ENCODE measurements around a stretch of chr1.

DNA sequence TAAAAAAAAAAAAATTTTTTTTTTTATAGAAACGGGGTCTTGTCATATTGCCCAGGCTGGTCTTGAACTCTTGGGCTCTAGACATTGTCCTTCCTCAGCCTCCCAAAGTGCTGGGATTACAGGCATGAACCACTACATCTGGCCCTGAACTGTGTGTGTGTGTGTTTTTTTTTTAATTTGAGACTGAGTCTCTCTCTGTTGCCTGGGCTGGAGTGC is 15.9 kb downstream of the EPB41 start:
- RRBS: no CpG with 5 or more reads among the region's 1 CpG

GRCh38 chr1:28982377-28982757 is 68.0 kb downstream of the EPB41 start:
- RRBS: no CpG with 5 or more reads among the region's 7 CpGs

DNA sequence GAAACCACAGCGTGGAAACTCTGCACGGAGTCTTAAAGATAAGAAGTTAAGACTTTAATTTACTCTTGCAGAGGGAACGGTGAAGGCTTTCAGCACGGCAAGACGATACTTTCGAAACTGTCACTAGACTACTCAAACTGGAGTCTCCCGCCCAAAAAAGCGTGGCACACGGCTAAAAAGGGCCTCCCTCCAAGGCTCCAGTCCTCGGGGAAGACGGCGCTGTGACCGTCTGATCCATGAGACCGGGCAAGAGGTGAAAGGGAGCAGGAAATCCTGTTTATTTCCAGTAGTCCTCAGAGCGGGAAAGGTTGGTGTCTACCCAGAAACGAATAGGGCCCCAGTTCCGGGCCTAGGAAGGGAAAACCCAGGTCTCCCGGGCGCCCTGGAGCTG is 731 bp downstream of the SRSF4 start:
- RRBS: 5% methylated on average over 3 of the region's 19 CpGs

DNA sequence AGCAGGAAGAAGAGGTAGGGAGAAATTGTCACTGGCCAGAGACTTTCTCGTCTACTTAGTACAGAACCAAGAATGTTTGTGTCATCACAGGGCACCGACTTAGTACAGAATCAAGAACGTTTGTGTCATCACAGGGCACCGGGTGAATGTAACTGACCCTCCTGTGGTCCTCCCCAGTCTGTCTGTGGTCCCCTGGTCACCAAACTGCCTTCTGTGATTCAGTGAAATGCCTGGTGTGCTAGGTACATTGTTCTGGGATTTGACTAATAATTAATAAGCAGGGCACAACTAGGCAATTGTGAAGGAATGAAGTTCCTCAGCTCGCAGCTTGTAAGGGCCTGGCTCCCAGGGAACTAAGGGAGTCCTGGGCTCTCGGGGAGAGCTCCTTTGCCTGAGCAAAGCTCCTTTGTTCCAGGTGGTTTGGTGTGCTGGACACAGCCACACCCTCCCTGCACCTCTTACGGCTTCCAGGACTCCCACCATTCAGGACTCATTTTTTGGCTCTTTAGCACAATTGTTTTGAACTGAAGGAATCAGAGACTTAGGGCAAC is 7.2 kb downstream of the MECR start:
- RRBS: no CpG with 5 or more reads among the region's 7 CpGs

DNA sequence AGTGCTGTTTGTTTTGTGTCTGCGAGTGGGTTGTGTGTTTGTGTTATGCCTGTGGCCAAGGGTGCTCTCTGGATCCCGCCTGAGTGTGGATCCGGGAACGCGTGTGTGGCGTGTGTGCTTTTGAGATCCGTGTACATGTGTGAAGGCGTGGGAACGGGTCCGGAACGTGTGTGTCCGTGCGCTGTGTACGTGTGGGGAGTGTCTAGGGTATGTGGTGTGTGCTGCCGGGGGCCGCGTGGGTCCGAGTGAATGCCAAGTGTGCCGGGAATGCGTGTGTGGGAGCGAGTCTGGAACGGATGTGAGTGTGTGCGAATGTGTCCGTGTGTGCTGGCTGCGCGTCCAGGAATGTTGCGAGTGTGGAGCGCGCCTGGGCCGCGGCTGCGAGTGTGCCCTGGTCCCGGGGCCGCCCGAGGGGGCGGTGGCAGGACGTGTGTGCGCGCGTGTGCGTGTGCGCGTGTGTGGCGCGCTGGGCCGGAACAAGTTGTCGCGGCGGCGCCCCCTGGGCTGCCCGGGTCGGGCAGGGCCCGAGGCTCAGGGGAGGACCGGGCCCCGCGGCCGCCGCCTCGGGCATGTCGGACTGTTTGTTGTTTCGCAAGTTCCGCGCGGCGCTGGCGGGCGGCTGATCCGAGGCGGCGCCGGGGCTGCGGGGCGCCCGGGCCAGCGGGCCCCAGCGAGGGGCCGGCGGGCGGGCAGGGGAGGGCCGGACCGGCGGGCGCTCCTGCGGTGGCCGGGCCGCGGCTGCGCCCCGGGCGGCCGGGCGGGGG is 983 bp downstream of the PTPRU start:
- RRBS: 3% methylated on average over 51 of the region's 92 CpGs

- RRBS: no CpG with 5 or more reads among the region's 4 CpGs
These were observed 717.4 kb downstream of the MATN1 start for GRCh38 chr1:30005866-30006527.

DNA sequence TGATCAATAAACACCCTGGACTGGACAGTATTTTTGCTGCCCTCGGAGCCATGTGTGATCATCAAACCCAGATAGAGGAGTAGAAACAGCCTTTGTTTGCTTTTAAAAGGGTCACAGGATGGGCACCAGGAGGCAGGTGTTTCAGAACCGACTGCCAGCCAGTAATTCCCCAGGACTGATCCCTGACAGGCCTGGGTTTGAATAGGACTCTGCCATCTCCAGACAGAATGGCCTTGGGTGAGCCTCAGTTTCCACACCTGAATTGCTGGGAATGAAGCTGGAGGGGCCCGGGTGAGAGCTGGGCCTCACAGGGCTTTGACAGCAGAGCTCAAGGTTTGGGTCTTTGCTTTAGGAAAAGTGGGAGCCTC is 532.6 kb downstream of the MATN1 start:
- RRBS: no CpG with 5 or more reads among the region's 3 CpGs

GRCh38 chr1:30295811-30296163 is 427.6 kb downstream of the MATN1 start:
- RRBS: no CpG with 5 or more reads among the region's 2 CpGs

DNA sequence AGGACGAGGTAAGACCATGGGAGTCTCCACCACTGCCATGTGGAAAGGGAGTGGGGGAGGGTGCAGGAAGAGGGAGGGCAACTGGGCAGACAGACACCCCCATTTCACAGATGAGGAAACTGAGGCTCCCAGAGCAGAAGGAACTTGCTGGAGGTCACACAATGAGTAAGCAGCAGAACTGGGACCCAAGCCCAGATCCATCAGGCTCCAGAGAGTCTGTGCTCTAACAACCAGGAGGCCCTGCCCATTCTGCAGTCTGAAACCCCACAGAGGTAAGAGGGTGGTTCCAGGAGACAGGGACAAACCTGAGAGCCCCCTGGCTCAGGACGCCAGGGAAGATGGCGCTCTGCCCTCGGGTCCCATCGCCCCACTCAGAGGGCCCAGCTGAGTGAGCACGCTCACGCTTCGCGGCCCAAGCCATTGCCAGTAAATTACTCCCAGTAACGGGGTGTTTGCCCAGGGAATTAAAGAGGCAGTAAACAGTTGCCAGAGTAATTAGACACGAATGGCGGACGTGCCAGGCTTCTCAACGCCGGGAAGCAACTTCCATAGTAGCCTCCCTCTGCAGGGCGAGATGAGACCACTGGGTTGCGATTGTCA is 59.1 kb downstream of the MATN1 start:
- RRBS: no CpG with 5 or more reads among the region's 17 CpGs

- RRBS: no CpG with 5 or more reads among the region's 21 CpGs
These were observed 2.3 kb upstream of the MATN1 start for GRCh38 chr1:30725414-30726388.

DNA sequence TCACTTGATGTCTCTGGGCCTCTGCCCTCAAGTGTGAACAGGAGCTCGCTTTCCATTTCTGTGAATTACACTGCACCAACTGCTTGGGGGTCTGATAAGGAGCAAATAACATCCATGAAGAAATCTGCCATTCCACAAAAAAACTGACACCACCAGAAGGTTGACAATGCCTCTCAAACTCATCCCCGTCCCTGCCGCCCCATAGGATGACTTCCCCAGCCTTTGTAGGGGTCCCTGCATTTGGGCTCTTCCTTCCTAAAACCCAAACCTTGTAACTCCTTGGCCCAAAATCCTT is 7.5 kb upstream of the MATN1 start:
- RRBS: no CpG with 5 or more reads among the region's 3 CpGs

DNA sequence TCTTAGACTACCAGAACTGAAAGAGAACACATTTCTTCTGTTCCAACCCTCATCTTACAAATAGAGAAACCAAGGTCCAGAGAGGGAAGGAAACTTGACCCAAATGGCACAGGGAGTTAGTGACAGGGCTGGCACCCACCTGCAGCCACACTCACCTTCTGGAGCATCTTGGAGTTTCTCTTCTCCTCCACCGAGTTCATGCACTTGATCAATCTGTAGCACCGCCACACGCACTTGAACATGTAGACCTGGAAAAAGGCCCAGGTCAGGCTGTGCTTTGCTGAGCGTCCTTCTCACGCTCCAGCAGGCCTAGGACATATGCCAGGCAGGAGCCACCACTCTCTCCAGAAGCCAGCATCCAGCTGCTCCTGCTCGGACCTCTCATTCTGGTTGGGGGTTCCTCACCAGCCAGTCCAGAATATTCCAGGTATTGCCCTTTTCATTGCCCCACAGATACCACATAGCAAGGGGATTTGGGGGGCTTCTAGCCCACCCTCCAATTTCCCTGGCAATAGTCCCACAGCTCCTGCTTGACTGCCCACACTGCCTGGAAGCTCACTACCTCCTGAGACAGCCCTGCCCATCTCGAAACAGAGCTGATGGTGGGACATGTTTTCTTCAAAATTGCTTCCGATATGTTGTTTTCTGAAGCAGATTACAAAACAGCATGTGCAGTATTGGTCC is 11.8 kb upstream of the MATN1 start:
- RRBS: no CpG with 5 or more reads among the region's 8 CpGs

DNA sequence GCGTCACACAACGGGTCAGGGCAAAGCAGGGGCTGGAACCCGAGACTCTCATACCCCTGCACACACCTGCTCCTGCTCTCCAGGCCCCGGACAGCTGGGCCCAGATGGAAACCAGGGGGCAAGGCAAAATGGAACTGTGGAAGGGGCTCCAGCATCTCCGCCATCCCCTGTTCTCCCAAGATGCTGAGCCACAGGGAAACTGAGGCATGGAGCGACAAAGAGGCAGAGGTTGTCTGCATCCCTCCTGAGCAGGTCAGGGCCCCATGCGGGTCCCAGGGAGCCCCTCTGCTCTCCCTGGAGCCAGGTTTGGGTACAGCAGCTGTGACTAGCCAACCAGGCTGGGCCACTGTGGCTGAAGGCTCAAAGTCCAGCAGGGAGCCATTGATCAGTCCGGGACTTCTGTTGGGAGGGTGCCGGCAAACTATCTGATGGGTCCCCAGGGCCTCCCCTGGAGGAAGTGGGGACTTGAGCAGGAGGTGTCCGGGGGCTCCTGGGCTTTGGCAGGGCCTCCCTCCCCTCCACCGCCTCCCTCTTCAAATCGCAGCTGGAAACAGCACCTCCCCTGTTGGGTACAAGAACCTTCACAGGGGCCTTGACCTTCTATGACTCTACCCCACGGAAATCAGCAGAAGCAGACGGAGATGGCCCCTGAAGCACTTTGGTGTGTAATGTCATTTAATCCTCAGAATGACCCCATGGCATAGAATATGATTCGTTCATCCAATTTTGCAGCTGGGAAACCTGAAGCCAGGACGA is 25.4 kb upstream of the LAPTM5 start:
- RRBS: 26% methylated on average over 2 of the region's 16 CpGs

GRCh38 chr1:30798299-30799174 is 41.0 kb upstream of the LAPTM5 start:
- RRBS: 75% methylated on average over 2 of the region's 10 CpGs

DNA sequence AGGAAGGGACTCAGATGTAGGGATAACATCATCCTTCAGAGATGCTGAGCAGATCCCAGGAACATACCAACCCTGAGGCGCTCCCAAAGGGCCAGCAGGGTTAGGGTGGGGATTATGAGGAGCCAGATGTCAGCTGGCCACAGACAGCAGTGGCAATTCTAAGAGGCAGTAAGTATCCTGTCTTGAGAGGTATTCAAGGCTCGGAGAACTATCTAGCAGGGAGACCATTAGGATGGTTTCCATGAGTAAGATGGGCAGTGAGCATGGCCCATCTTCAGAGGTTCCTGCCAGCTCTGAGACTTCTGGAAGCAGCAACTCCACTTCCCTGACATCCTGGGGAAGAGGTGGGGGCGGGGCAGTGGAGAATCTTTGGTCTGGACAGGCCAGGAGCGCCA is 2.6 kb upstream of the SDC3 start:
- RRBS: no CpG with 5 or more reads among the region's 4 CpGs

DNA sequence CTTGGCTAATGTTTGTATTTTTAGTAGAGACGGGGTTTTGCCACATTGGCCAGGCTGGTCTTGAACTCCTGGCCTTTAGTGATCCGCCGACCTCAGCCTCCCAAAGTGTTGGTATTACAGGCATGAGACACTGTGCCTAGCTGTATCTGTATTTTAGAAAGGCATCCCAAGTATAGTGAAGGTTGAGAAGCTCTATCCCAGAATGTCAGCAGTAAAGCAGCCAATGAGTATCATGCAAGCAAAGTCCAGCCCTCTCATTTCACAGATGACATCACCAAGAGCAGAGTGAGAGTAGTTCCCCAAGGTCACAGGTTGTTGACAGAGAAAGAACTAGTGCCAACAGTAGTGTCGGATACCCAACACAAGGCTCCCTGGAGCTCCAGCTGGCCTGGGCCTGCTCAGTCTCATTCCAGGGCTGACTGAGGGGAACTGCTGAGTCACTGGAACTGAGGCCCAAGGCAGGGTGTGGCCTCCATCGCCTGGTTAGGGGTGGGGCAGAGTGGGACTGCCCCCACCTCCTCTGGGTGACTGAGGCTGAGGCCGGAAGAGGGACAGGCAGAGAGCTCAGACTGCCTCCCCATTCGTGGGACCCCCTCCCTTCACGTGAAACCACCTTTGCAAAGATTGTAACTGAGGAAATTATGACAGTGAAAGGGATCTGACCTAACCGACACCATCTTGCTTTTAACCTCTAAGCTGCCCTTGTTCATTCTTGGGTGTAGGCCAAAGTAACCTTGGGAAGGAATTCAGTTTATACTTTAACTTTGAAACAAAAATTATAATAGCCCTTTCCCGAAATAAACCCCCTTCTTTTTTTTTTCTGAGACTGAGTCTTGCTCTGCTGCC is 68.9 kb downstream of the NKAIN1 start:
- RRBS: no CpG with 5 or more reads among the region's 10 CpGs

DNA sequence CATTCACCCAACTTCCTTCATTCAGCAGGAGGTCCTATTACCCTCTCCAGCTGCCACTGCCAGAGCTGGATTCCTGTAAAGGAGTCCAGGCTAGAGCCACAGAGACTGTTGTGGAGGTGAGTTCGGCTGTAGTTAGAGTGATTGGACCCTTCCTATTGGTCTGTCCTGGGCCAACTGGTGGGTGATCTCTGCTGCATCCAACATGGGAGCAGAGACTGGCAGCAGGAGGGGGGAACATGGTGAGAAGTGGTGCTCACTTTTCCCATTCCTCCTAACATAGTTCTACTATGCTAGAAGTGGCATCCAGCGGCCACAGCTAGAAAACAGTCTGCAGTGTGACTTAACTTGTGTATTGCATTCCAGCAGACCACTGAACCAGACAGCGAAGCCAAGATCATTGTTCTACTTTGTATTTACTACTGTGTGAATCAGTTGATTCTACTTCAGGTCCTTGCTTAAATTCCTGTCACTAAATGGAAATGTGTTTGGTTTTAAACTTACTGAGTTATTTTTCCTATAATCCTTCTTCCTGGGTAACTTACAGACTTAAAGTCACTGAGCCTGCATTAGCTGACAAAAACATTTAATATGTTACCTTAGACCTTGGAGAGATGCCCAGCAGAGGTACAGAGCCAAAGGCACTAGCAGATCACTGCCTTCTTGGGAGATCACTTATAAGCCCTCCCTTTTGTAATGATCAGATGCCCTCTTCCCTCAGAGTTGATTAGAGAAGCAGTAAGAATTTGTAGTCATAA is 8.3 kb downstream of the FABP3 start:
- RRBS: no CpG with 5 or more reads among the region's 3 CpGs

DNA sequence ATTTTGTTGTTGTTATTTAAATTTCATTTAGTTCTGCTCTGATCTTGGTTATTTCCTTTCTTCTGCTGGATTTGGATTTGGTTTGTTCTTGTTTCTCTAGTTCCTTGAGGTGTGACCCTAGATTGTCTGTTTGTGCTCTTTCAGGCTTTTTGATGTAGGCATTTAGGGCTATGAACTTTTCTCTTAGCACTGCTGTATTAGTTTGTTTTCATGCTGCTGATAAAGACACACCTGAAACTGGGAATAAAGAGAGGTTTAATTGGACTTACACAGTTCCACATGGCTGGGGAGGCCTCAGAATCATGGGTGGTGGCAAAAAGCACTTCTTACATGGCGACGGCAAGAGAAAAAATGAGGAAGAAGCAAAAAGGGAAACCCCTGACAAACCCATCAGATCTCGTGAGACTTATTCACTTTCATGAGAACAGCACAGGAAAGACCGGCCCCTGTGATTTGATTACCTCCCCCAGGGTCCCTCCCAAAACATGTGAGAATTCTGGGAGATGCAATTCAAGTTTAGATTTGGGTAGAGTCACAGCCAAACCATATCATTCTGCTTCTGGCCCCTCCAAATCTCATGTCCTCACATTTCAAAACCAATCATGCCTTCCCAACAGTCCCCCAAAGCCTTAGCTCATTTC is 59.3 kb downstream of the SERINC2 start:
- RRBS: no CpG with 5 or more reads among the region's 4 CpGs

- RRBS: no CpG with 5 or more reads among the region's 21 CpGs
These were observed 4.3 kb downstream of the TINAGL1 start for GRCh38 chr1:31580209-31581442.

- RRBS: 3% methylated on average over 19 of the region's 49 CpGs
These were observed 608 bp downstream of the HCRTR1 start for GRCh38 chr1:31617949-31618644.